ENCODE data around the gene TUBA4A.

- RRBS, result 2% methylated on average over 7 of the region's 83 CpGs
Measured at GRCh38 chr2:219253756-219254867, at the start of gene TUBA4A. Gene TUBA4A, minus strand, starts transcription at chr2:219253918.

DNA sequence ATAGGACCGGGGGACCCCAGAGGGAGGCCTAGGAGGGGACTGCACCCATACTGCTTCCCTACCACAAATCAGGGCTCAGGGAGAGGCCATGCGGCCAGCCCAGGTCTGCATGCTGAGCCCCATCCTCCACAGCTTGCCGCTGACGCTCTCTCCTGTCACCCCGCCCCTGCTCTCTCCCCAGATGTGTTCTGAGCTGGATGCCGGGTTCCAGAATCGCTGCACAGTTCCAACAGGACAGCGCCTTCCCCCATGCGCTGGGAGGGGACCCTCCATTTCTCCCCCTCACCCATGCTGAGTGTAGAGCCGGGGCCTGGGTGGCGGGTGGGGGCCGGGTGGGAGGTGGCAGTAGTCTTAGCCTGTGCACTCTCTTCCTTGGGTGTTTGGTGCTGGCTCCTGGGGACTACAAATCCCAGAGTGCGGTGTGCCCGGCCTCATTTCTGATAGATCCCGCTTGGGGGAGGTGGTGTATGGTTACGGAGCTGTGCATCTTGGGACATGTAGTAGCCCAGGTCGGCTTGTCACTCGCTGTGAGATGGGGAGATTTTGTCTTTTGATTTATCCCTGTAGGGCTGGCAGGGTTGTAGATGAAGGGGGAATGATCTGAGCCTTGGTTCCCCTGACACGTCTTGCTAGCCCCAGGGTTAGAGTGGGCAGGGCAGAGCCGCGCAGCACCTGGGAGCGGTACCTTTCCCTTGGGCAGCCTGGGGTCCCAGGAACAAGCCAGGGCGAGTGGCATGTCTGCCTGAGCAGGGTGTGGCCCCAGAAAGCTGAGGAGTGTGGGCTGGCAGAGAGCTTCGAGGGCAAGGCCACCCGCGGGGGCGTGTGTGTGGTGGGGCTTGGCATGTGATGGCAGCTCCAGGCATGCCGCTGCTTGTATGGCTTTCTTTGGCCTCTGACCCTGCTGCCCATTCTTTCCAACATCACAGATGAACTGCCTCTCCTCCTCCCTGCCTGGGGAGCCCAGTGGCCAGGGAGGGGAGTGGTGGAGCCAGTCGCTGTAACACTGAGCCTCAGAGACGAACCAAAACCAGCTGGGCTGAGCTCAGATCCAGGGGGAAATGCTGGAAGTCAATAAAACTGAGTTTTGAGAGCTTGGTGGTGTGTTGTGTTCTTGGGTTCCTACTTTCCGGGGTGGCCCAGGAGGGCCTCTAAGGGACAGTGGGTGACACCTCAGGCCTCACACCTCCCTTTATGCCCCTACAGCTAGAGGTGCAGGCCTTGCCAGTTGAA lies 7.1 kb downstream of the DNAJB2 start:
- RRBS, result no CpG with 5 or more reads among the region's 31 CpGs

DNA sequence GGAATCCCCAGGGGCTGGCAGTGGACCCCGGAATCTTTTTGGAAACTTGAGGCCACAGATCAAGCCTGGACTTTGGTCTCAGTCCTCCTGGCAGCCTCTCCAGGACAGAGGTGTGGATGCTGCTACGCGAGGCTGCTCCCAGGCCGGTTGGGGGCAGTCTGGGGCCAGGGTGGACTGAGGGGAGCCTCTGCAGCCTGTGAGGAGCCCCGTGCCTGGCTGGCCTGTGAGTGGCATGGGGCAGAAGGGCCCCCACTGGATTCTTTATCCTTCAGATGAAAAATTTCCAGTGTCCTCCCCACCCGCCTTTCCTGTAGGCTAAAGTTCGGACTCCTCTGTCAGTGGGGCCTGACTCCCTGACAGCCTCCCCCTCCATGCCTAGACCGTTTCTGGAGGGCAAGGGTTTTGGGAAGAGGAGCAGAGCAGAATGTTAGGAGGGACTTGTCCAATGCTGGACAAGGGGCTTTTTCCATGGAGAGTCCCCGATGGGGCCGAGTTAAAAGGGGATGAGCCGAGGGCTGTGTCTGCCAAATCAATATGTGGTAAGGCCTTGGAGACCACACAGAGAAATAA lies 12.6 kb upstream of the DES start:
- RRBS, result no CpG with 5 or more reads among the region's 11 CpGs

GRCh38 chr2:219435756-219436058 lies 1.1 kb downstream of the SPEG start:
- RRBS, result no CpG with 5 or more reads among the region's 4 CpGs

DNA sequence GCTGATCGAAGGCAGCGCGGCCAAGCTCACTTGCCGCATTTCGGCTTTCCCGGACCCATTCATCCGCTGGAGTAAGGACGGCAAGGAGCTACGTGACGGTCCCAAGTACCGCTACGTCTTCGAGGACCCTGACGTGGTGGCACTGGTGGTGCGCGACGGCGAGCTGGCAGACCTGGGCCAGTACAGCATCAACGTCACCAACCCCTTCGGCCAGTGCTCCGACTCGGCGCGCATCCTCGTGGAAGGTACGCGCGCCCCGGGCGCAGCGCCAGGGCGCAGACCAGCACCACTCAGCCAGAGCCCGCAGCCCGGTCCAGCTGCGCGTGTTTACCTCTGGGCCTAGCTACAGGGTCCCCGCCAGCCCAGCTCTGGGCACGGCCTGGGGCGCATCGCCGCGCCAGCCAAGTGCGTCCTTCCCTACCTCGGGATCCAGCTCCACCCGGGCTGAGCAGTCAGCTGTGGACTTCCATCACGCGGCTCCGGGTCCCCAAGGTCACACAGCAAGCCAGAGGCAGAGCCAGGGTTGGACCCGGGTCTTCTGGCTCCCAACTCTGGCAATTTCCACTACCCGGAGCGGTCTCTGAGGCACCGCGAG lies 1.0 kb downstream of the SPEGNB start:
- RRBS, result 7% methylated on average over 11 of the region's 53 CpGs

- RRBS, result no CpG with 5 or more reads among the region's 2 CpGs
Measured at GRCh38 chr2:219502440-219503109, 3.9 kb downstream of the GMPPA start.

DNA sequence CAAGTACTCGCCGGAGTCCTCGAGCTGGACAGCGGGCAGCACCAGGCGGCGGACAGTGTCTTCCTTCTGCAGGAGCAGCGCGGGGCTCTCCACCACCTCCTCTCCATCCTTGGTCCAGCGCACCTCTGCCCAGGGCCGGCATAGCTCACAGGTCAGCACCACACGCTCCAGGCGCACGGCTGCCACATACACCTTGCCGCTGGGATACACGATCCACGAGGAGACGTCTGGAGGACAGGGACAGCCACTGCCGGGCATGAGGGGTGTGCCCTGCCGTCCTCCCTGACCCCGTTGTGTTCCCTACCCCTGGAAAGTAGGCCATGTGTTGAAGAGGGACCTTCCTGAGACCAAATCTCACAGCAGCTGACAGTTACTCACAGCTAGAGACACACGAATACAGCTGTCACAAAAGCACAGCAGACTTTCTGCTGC lies 8.9 kb downstream of the OBSL1 start:
- RRBS, result 65% methylated on average over 2 of the region's 21 CpGs

- RRBS, result no CpG with 5 or more reads among the region's 16 CpGs
Measured at GRCh38 chr2:219566703-219567214, 4.6 kb downstream of the OBSL1 start.

DNA sequence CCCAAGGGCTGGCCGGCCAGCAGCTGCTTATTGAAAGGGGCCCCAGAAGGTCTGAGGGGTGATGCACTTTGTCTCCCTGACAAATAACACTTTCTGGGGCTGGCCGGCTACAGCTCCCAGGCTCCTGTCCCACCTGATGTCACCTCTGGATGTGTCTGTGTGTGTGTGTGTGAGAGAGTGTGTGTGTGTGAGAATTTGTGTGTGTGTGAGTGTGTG lies 373 bp upstream of the OBSL1 start:
- RRBS, result 0% methylated on average over 2 of the region's 2 CpGs

DNA sequence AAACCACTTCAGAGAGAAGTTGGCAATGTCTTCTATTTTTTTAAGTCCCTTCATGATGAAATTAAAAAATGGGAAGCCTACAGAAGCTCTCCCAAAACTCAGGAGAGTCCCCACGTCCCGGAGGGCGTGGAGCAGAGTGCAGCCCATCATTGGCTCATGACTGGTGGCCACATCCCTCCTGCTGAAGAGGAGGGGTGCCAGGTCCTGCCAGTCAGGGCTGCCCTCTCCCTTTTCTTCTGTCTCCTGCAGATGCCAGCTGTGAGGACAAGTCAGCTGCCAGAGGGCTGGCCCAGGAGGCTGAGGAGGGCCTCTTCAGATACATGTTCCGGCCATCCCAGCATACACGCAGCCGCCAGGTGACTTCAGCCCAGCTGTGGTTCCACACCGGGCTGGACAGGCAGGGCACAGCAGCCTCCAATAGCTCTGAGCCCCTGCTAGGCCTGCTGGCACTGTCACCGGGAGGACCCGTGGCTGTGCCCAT lies 2.4 kb downstream of the INHA start:
- RRBS, result 94% methylated on average over 5 of the region's 9 CpGs

GRCh38 chr2:219601211-219601730 lies 3.6 kb downstream of the STK11IP start:
- RRBS, result no CpG with 5 or more reads among the region's 5 CpGs

DNA sequence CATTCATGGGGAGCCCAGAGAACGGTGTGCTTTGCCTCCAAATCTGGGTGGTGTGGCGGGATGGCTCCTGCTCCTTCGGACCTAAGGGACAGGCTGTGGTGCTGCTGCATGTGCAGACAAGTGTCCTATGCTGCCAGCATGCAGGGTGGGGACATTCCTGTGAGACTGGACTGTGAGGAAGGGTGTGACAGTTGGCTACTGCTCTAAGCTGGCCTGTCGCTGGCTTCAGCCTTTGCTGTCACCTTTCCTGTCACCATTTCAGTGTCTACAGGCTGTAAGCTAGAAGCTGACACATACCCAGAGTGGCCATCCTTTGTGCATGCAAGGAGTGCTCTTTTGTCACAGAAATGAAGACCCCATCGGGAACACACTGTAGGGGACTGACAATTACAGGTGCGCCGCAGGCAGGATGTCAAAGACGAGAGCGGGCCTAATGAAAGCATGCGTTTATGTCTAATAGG lies 2.8 kb upstream of the SLC4A3 start:
- RRBS, result no CpG with 5 or more reads among the region's 10 CpGs

DNA sequence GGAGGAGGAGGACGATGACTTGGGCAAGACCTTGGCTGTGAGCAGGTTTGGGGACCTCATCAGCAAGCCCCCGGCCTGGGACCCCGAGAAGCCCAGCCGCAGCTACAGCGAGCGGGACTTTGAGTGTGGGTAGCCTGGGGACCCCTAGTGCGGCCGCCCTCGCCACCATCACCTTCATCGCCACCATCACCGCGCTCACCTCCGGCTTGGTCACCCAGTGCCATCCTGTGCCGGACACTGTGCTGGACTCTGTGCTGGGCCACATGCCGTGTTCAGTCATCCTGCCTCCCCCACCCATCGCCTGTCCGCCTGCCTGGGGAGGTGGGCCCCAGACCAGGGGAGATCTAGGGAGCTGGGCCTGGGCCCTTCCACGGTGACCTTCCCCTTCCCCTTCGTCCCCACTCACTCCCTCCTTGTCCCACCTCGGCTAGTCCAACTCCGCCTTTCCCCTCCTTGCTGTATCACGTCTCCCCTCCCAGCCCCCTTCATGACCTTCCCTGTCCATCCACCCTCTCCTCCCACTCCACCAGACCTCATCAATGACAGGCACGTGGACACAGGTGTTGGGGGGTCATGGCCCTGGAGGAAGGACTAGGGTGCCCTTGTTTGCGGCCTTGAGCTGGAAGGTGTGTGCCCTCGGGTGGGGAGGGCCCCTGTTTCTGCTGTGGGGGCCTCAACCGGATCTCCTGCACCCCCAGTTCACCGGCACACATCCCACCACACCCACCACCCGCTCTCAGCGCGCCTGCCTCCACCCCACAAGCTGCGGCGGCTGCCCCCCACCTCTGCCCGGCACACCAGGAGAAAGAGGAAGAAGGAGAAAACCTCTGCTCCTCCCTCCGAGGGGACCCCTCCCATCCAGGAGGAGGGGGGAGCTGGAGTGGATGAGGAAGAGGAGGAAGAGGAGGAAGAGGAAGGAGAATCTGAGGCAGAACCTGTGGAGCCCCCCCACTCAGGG lies 1.3 kb downstream of the SLC4A3 start:
- RRBS, result 78% methylated on average over 3 of the region's 34 CpGs

GRCh38 chr2:219630101-219630944 lies 2.9 kb downstream of the SLC4A3 start:
- RRBS, result no CpG with 5 or more reads among the region's 21 CpGs

- RRBS, result no CpG with 5 or more reads among the region's 11 CpGs
Measured at GRCh38 chr2:219630945-219631242, 3.5 kb downstream of the SLC4A3 start.

DNA sequence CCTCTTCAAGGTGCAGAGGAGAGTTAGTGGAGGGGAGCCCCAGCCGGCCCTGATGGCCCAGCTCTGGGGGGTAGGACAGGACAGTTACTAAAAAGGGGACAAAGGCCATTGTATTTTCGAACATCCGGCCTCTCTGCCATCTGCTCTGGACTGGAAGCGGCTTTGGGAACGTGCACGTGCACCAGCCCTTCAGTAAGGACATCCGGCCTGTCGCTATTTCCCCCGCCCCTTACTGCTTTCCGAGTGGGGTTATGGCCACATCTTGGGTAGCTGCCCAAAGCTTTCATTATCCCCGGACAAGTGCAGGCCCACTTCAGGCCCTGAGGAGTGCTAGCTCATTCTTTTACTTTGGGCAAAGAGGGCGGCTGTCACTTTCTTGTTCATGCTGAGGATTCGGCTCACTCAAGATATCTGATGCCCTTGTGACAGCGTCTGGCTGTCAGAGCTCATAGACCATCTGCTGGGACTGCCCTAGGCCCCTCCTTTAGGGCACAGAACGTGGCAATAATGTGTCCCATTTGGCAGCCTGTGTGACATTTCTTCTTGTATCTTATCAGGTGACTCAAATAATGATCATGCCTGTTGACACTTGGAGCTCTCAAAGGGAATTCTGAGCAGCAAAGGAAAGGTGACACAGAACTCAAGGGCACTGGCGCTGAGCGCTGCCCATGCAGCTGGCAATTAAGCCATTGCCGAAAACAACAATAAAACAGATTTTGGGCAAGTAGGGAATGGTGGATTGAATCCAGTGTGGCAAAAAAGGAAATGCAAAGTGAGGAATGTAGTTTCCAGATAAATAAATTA lies 17.6 kb downstream of the SLC4A3 start:
- RRBS, result 78% methylated on average over 10 of the region's 18 CpGs

GRCh38 chr2:219766335-219767133 lies 139.1 kb downstream of the SLC4A3 start:
- RRBS, result no CpG with 5 or more reads among the region's 10 CpGs

GRCh38 chr2:220009799-220010318 lies 382.4 kb downstream of the SLC4A3 start:
- RRBS, result no CpG with 5 or more reads among the region's 1 CpG

GRCh38 chr2:220955934-220956297 lies 616.2 kb downstream of the EPHA4 start:
- RRBS, result no CpG with 5 or more reads among the region's 1 CpG

GRCh38 chr2:221235891-221236334 lies 336.2 kb downstream of the EPHA4 start:
- RRBS, result no CpG with 5 or more reads among the region's 2 CpGs

All from amniotic epithelial cell (primary cell).